ENCODE measurements around the gene SLCO4C1.

GRCh38 chr5:96774907-96776004 lies 32.5 kb downstream of the ERAP1 start:
- RRBS, result 97% methylated on average over 3 of the region's 17 CpGs

DNA sequence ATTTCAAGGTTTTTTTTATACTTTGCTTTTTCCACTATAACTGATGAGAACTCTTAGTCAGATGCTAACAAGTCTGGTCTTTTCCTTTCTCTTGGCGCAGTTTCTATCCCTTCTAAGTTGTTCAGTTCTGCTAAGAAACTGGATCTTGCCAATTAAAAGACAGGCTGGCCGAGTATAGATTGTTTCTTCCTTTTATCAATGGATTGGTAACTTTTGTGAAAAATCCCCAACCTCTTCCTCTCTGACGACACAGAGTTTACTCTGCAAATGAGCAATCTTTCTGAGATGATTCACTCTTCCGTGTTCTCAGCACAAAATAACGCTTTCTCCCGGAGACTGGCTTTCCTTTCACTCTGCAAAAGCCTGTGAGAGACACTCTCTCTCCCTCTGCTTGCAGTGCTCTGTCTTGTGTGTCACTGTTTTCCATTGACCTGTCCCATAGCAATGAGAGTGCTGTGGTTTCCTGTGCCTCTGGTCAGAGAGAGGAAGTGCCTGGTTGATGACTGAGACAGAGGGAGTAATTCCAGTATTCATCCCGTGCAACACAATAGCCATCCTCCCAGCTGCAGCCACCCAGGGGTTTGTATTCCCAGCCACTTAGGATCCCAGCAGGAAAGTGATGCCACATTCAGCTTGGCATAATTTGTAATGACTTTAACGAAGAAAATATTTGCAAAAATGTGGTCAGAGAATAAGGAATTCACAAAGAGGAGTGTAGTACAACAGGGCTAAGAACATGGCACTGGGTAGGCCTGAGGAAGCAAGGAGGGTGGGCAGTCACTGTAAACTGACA lies 463.7 kb upstream of the RGMB start:
- RRBS, result no CpG with 5 or more reads among the region's 8 CpGs

- RRBS, result no CpG with 5 or more reads among the region's 9 CpGs
Observed at GRCh38 chr5:98510001-98510831, 263.2 kb upstream of the RGMB start.

GRCh38 chr5:98769691-98770693 lies 3.5 kb upstream of the RGMB start:
- RRBS, result 2% methylated on average over 14 of the region's 60 CpGs

DNA sequence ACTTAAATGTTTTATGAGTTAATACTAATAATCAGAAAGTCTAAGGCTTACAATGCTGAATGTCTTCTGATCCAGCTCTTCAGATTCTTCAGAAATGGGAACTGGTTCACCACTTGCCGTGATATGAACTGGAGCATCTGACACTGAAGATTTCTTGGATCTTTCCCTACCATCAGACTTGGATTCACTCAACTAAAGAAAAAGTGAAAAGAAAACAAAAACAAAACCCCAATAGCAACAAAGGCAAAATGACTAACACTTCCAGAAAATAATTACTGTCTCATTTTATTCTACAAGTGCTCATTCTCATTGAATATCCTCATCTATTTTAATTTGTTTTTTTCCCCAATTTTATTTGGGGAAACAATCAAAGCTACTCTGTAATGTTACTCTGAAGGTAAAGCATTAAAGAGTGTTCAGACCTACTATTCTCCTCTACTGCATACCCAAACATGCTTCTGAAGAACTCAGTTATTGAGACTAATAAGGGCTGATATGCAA lies 60.3 kb downstream of the CHD1 start:
- RRBS, result no CpG with 5 or more reads among the region's 1 CpG

DNA sequence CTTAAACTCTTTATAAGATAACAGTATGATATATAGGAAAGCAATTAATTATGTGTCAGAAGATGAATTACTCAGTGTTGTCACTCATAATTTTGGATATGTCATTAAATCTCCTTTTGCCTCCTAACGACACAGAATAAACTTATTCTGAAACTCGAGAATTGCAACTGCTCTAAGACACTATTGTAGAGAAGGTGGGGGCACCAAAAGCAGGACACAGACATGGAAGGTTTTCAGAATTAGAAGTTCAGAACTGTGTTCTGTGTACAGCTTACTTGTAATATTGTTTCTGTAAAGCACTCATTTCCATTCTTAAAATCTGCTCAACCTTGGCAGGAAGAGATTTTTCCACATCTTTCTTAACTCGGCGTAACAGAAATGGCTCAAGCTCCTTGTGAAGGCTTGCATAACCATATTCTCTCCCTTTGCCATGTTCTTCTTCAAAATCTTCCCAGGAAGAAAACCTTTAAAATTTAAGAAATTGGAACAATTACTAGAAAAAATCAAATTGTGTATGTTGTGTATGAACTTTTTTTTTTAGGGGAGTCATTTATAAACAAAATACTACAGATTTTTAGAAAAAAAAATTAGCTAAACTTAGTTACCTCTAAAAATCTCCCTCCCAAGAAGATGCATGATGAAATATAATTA lies 36.4 kb downstream of the CHD1 start:
- RRBS, result no CpG with 5 or more reads among the region's 4 CpGs

DNA sequence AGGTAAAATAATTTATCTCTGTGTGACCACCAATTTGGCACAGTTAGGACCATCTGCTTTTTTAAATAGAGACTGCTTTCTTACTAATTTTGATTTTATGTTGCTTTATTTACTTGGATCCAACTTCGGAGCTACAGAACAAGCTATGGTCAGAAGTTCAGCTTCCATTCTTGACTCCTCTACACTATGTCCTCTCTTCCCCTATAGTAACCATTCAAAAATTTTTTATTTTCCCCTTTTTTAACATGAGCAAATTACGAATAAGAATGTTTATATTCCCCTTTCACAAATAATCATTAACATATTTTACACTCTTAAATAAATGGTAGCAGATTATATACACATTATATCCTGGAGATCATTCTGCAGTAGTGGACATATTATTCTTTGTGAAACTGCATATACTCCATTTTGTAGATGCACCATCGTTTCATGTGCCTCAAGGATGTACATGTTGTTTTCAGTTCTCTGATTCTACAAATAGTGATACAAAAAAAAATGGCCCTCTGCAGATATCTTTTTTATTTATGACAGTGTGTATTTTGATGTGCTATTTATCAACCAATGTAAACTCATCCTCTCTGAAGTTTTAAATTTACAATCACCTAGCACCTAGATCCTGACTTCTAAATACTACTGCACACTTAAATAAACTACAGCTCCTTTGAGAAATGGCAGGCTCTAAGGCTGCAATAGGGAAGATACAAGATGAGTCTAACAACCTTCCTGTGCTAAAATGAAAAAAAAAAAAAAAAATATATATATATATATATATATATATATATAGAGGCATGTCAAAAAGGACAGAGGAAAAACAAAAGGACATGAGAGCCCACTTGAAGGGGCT lies 18.2 kb downstream of the CHD1 start:
- RRBS, result no CpG with 5 or more reads among the region's 3 CpGs

DNA sequence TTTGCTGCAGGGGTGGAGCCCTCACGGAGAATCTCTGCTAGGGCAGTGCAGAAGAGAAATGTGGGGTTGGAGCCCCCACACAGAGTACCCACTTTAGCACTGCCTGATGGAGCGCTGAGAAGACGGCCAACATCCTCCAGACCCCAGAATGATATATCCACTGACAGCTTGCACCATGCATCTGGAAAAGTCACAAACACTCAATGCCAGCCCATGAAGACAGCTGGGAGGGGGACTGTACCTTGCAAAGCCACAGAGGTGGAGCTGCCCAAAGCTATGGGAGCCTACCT lies 426.3 kb upstream of the FAM174A start:
- RRBS, result no CpG with 5 or more reads among the region's 3 CpGs

DNA sequence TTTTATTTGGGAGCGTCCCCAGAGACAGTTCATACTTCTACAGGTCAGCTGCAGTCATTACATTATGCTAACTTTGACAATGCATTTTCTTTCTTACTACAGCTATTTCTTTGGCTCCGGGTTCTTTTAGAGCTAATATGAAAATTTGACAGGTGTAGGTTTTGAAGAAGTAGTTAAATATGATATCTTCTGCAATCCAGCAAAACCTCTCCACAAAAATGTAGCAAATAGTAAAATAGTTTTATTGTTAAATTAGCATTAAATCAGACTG lies 242.1 kb upstream of the ST8SIA4 start:
- RRBS, result no CpG with 5 or more reads among the region's 2 CpGs

- RRBS, result no CpG with 5 or more reads among the region's 4 CpGs
Observed at GRCh38 chr5:101942283-101942661, 353.8 kb downstream of the SLCO4C1 start.

- RRBS, result 6% methylated on average over 14 of the region's 69 CpGs
Observed at GRCh38 chr5:102295548-102296875, at the start of gene SLCO4C1. SLCO4C1 (minus strand) TSS chr5:102296284.

DNA sequence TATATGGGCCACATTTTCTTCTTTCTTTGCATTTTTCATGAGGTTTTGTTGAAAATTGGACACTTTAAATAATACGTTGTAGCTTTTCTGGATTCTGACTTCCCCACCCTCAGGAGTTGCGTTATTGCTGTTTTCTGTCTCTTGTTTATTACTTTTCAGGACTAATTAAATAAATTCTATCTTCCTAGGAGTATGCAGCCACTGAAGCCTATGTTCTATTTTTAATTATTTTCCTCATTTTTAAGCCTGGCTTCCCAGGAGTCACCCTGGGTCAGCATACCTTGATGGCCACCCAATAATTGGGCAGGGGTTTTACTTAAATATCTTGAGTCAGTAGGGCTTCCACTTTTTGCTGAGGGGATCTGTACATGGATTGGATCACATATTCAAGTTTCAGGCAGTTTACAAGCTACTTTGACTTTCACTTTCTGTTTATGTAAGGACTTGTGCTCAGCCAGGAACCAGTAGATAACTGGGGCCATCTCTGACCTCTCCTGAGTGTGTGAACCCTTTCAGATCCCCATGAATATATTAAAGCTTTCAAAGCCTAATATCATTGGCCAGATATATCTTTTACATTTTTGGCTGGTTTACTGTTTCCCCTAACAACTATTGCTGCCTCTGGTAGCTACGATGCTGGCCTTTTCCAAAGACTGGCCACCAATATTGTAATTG lies 45.2 kb downstream of the SLCO6A1 start:
- RRBS, result no CpG with 5 or more reads among the region's 3 CpGs

- RRBS, result no CpG with 5 or more reads among the region's 20 CpGs
Observed at GRCh38 chr5:102754050-102754520, 1.0 kb upstream of the PAM start.

- RRBS, result no CpG with 5 or more reads among the region's 3 CpGs
Observed at GRCh38 chr5:102865112-102865545, 110.0 kb downstream of the PAM start.

DNA sequence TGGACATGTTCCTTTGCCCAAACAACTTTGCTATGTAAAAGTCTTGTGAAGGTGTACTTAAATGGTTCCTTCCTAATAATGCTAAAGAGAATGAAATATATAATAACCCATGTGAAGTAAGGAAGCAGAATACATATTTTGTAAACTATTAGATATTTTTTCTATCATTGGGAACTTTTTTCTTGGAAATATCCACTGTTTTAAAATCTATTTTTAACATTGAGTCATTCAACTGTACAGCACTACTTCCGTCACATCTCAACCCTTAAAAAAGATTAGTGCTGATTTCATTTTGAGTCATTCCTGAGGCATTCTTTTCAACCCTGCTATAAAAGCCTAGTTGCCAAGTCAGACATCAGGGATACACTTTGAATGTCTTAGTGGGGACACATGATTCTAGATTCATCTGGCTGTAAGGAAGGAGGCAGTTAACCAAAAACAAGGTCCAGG lies 161.0 kb downstream of the GIN1 start:
- RRBS, result no CpG with 5 or more reads among the region's 1 CpG

DNA sequence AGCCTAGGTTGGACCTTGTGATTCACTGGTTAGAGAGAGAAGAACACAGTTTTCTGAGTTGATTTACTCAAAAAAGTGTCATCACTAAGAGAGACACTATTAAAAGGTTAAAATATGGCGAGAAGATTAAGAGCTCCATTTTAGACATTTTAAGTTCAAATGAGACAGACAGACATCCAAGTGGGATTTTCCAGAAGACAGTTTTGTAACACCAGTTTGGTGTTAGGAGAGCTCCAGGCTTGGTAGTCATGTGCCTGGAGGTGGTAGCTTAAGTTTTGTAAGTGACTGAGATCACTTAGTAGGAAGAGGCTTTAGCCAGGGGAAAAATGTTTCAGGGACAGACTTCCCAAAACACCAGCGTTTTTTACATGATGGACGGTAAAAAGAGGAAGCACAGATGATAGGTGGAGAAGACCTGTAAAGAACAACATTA lies 150.3 kb downstream of the GIN1 start:
- RRBS, result no CpG with 5 or more reads among the region's 3 CpGs

DNA sequence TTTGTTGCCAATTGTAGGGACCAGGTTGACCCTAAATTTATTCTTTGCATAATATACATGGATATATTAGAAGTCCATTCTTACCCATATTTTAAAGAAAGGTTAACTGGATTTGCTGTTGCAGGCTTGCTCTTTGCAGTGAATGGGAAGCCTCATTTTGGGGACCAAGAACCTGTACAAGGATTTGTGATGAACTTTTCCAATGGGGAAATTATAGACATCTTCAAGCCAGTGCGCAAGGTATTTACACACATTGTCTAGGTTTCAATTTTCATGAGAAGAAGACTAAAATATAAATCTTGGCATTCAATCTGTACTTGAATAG lies 110.3 kb downstream of the GIN1 start:
- RRBS, result no CpG with 5 or more reads among the region's 1 CpG

GRCh38 chr5:104079663-104080058 lies 517.1 kb upstream of the NUDT12 start:
- RRBS, result no CpG with 5 or more reads among the region's 12 CpGs

- RRBS, result 36% methylated on average over 2 of the region's 11 CpGs
Observed at GRCh38 chr5:104910712-104911351, 1348.2 kb upstream of the NUDT12 start.

DNA sequence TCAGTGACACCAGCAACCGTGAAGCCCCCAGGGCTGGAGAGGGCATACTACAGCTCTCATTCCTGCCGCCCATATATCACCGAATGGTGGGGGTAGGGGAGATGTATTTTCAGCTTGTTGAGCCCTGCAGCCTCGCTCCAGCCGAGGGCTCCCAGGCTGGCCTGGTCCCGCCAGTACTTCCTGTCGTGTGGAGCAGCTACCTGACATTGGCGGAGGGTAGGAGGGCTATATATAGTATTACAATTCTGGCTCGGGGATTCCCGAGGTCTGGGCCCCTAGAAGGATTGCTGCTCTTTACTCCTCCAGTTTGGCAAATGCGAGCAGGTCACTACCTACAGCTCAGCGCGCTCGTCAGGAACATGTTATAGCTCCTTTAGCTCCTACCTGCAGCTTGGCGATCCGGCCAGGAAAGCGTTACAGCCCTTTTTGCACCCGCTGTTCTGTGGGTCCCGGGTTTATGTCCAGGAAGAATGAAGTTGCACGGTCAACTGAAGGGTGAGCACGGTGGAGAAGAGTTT lies 1829.8 kb upstream of the NUDT12 start:
- RRBS, result no CpG with 5 or more reads among the region's 21 CpGs